AG08470 (cell line): ENCODE data around the gene MYH8.

- RRBS = no CpG with 5 or more reads among the region's 7 CpGs
These were observed 226.7 kb downstream of the NTN1 start for GRCh38 chr17:9248091-9248417.

DNA sequence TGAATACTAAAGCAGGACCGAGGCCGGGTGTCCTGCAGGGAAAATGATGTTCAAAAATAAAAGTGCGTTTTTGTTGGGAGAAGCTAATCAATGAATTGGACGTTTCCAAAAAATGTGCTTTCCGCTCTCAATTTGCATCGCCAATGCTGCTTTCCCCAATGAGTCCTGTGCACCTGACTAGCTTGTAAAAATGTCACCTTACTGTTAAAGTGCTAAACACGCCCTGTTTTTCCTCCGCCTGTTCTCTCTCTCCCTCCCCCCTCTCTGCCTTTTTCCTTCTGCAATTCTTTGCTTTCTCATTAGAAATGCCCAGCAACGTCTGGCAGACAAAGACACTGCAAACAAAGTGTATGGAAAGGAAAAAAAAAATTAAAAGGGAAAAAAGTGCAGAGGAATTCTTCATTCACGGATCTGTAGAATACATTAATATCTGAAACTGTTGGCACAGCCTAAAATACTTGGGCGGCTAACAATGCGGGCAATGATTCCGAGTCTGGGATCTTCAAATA lies 244.0 kb downstream of the STX8 start:
- RRBS = no CpG with 5 or more reads among the region's 13 CpGs

DNA sequence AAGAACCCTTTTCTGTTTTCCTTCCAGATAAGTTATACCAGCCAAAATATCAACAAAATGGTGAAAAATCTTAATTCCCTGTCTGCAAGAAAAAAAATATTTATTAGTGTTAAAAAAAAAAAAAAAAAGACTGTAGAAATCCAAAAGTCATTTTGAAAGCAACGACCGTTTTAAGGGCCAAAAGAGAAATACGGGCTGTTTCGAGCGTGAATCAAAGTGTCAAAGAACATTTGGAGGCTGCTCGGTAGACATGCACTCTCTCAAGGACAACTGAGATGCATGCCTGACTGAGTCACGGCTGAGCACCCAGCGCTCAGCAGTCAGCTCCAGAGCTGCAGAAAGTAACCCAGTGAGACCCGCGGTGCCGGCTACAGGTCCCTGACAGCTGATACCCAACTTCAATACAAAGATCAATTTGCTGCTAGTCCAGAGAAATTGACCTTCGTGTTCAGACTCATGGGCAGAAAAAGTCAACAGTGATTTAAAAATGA lies 215.0 kb downstream of the STX8 start:
- RRBS = no CpG with 5 or more reads among the region's 12 CpGs

DNA sequence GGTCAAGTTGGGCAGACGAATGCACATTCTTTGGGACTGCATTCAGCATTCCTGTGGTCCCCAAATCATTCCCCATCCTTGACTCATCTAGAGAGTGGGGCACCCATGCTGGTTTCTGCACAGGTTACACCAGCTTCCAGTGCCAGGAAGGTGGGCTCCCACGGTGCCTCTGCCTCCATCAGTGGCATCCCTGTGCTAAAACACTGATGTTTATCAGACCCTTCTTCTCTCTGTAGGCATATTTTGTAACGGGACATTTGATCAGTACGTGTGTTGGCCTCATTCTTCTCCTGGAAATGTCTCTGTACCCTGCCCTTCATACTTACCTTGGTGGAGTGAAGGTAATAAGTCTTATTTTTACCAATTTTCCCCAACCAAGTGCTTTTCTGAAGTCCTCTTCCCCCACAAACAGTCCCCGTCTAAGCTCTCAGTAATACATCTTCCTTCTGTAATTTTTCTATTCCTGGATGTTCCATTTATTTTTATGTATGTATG lies 10.5 kb downstream of the GLP2R start:
- RRBS = no CpG with 5 or more reads among the region's 5 CpGs

- RRBS = no CpG with 5 or more reads among the region's 1 CpG
These were observed 93.1 kb downstream of the GAS7 start for GRCh38 chr17:10105347-10105586.

DNA sequence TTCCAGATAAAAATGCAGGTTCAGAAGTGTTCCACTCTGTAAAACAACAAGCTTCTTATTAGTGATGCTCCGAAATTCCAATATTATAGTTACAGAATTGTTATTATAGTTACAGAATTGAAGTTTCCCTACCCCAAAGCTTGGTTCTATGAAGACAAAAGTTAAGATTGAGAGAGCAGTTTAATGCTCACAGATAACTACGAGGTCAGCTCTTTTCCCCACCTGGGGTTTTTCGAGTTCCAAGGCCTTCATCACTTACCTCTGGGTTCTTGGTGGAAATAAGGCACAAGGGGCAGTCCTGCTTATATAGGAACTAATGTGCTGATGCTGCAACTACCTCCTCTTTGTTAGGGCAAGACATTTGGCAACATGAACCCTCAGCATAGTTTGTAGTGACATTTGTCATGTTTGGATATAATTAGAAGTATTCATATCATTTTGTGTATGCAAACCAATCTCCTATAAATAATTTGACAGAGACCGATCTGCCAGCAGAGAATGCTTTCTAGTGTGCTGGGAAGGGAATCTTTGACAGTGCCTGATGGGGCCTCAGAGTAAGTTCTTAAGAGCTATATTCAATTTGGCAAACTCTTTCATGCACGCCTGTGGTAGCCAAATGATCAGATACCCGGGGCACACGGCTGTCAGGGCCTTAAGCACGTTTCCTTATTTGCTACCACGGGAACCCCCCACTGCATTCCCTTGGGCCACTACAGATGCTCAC lies at the start of gene MYH8:
MYH8 (minus strand) TSS at position 280 of the 724 bp plus-strand sequence.
- RRBS = no CpG with 5 or more reads among the region's 9 CpGs

DNA sequence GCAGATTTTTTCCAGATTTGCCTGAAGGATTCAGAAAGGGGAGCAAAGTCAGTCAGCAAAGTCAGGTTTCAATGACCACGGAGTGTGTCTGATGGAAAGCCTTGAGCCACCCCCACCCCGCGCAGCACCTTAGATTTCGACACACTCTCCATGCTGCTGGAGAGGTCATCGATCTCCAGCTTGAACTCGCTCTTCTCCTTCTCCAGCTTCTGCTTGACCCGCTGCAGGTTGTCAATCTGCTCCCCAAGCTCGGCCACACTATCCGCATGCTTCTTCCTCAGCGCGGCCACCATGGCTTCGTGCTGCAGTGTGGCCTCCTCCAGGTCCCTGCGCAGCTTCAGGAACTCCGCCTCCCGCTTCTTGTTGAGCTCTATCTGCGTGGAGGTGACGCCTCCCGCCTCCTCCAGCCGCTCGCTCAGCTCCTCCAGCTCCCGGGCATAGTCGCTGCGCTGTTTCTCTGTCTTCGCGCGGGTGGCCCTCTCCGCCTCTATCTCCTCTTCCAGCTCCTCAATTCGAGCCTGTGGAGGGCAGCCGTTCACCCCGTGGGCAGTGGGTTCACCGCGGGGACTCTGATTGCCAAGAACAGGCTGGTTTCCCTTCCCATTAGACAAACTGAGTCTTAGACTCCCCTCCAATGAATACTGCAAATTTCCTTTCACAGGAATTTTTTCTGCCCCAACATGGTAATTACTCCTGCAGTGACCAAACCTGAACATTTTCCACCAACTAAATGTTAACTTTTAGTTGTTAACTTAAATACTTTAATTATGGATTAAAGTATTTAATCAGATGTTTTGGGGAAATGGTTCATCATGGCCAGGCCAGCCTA lies 19.0 kb downstream of the MYH3 start:
- RRBS = no CpG with 5 or more reads among the region's 32 CpGs

DNA sequence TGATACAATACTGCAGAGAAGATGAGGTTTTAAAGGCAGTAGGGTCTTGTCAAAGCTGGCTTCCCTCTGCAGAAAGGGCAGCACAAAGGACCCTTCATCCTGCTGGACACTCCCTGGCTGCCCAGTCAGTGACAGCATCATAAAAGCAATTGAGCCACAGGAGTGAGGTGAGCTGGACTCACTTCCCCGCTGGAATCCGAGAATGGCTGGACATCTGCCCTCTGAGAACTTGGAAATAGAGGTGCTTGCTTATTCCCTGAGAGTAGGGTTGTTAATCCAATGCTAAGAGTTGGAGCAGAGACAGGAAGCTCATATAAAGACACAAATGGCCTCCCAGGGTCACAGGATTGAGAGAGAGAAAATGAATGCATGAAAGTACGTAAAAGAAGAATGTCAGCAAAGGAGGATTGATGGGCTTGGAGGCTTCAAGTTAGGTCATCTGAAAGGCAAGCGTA lies 3.3 kb upstream of the TMEM220 start:
- RRBS = no CpG with 5 or more reads among the region's 4 CpGs

DNA sequence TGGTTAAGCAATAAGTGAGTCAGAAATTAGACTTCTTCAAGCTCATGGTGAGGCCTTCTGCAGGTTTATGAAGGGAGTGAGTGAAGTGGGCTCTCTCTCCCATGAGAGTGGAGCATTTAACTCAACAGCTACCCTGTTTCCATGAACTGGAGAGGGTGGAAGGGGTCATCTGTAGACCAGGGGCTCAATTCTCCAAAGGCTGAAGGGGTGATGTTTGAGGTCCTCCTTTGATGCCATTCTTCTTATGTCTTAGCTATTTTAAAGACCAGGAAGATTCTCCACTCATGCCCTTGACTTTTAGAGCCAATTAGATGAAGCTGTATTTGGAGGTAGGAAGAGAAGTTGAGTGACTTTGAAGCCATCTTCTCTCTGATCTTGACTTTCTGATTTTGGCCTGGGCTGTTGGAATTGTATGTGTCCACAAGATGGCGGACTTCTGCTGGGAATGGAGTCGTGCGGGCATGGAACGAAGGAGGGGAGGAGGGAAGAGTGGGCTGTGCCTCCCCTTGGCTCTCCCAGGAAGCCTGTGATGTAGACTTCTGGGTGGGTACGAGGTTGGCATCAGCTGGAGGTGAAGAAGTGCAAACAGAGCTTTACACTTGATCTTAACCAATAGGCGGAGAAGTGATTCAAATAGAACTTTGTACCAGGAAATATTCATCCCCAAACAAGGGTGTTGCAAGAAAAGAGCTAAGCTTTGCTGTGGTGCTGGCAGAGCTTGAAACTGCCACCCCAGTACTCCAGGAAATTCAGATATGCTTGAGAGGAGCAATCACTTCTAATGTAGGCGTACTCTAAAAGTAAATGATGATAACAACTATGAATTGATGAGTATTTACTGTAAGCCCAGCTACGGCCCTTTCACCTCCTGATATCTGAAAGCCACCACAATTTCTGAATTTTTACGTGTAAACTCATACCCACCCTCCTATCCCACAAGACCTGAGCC lies 7.3 kb upstream of the TMEM220 start:
- RRBS = no CpG with 5 or more reads among the region's 9 CpGs

DNA sequence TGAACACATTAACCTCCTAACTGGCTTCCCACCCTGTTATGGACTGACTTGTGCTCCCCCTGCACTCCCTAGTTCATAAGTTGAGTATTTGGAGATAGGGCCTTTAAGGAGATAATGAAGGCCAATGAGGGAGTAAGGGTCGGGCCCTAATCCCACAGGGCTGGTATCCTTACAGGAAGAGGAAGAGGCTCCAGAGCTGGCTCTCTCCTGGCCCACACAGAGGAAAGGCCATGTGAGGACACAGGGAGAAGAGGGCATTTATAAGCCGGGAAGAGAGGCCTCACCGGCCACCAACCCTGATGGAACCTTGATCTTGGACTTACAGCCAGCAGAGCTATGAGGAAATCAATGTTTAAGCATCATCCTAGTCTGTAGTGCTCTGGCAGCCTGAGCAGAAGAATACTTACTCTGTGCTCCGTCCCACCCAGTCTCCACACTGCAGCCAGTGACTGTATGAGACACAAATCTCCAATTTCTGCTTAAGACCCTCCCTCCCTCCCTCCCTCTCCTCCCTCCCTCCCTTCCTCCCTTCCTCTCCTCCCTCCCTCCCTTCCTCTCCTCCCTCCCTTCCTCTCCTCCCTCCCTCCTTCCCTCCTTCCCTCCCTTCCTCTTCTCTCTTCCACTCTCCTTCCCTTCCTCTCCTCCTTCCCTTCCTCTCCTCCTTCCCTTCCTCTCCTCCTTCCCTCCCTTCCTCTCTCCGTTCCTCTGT lies 8.7 kb upstream of the TMEM220 start:
- RRBS = no CpG with 5 or more reads among the region's 5 CpGs

DNA sequence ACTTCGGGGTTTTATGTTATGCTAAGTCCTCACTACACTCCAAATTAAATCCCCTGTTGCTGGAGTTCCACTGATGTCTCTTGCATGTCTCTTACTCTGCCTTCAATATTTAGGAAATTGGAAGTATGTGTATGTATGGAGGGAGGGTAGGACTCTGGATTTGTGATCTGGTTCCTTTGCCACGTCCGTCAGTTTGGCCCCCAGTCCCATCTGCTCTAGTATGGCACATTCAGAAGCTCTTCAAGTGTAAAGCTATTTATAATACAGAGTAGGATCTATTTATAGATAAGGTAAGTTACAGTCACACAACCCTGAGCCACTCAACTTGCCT lies 19.1 kb downstream of the TMEM238L start:
- RRBS = no CpG with 5 or more reads among the region's 3 CpGs

GRCh38 chr17:11619198-11619723 lies 21.0 kb downstream of the DNAH9 start:
- RRBS = no CpG with 5 or more reads among the region's 4 CpGs

DNA sequence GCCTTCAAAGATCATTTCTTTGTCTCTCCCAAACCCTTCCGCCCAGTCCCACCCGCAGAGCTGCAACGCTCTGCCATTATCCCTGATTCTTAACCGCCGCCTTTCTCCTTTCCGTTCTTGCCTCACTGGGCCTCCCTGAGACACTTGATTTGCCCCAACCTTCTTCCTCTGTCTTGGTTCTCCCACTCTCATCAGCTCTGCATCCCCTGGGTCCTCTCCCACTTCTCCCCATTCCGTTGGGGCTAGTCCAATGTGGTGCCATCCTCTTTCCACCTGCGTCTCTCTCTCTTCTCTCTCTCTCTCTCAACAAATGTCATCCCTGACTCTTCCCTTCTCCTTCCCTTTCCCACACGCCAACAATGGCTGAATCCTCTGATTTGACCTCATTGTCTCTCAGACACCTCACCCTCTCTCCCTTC lies 501 bp upstream of the ZNF18 start:
- RRBS = no CpG with 5 or more reads among the region's 9 CpGs

DNA sequence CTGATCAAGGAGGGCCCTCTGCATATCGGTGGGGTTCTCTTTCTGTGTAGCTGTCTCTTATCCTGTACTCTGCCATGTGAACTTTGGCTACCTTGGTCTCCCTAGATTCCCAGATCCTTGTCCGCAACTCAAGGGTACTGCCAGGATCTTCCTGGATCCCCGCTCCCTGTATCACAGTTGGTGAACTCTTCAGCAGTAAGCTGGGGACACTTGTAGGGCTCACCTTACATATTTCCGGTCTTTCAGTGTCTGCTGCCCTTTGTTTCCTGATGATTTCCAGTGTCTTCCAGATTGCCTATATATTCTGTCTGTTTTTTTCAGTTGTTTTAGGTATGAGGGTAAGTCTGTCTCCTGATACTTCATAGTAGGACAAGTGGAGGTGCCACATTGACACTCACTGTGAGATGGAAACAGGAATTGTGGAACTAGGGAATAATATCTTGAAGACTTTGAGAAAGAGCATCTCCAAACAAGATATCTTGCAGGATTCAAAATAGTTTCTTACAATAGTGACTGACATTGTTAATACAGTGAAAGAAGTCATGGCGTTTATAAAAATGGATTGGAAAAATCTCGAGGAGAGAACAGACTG lies 54.1 kb downstream of the MAP2K4 start:
- RRBS = no CpG with 5 or more reads among the region's 6 CpGs

GRCh38 chr17:12150212-12150748 lies 129.6 kb downstream of the MAP2K4 start:
- RRBS = no CpG with 5 or more reads among the region's 7 CpGs

DNA sequence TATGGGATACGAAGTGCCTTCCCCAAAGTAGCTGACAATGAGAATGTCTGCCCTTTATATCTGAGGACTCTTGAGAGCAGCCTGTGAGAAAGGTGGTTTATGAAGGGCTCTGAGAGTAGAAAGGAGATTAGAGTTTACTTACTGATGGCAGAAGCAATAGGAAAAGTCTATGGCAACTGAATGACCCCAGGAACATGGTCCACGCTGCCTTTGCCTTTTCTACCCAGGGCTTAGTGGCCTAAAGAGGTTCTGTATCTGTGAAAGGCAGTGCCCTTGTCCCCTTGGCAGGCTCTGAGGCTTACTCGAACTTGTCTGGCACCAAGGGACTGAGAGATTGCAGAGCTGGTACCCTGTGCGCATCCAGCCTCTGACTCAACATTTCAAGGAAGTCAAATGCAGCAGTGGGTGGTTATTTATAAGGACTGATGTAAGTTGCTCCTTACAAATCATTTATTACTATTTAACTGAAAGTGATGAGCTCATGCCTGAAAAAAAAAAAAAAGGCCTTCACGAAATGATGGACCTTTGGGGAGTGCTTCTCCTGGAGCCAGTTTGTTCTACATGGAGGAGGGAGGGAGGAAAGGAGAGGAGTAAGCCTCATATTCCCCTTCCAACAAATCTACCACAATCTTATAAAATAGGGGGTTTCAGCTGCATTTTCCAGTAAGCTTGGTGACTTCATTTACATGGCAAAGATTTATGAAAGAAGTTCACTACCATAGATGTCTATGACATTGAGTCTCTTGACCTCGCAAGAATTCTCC lies 299.8 kb upstream of the MYOCD start:
- RRBS = no CpG with 5 or more reads among the region's 6 CpGs

DNA sequence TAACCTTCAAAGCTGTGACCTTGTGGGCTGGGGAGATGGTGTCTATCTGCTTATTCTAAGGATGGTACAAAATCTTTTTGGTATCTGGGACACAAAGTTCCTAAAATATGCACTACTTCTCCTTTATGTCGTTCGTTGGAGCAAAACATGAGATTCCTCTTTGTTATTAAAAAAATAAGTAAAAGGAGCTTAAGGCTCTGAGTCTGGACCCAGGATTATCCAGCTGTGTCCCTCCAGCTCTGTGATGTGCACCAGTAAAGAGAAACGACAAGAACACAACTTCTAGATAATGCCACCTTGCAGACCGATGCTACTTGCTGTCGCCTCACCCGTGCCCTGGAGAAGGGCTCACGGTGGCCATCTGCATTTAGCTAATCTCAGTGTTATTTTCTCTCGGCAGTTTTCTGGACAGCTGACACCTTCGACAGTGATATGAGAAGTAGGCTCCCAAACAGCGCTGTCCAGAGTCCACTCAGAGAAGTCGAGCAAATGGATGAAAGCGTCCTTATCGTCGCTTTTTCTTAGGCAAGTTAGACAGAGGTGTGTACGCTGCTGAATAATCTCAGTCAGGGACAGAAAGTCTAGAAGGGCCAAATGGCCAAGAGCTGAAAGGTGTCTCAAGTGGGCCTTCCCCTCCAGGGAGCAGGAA lies 42.6 kb upstream of the MYOCD start:
- RRBS = no CpG with 5 or more reads among the region's 15 CpGs

DNA sequence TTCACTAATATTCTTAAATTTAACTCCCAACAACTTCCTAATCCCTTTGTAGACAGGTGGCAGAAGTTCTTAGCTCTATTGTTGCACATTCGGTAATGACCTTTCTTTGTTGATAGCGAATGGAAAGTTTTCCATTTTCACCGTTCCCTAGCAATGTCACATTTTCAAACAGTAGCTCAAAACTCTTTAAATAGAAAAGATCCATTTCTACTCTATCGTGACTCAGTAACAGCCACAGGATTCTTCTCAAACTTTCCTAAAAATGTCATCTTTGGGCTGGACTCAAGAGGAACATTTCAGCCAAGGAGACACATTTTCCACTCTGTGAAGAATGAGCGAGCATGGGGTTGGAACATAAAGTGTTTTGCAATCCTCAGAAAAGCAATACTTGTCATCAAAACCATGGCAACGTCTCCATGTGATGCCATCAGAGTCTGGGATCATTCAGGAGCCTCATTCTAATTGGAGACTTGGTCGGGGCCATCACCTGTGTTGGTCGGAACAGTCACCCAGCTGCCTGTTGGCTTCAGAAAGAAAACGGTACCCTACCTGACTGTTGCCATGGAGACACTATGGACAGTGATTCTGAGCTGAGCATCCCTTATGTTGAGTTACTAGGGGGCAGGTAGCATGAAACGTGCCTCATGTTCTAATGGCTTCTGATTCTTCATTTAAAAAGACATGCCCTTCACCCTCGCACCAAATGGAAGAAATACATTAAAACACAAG lies 25.4 kb downstream of the MYOCD start:
- RRBS = no CpG with 5 or more reads among the region's 11 CpGs

DNA sequence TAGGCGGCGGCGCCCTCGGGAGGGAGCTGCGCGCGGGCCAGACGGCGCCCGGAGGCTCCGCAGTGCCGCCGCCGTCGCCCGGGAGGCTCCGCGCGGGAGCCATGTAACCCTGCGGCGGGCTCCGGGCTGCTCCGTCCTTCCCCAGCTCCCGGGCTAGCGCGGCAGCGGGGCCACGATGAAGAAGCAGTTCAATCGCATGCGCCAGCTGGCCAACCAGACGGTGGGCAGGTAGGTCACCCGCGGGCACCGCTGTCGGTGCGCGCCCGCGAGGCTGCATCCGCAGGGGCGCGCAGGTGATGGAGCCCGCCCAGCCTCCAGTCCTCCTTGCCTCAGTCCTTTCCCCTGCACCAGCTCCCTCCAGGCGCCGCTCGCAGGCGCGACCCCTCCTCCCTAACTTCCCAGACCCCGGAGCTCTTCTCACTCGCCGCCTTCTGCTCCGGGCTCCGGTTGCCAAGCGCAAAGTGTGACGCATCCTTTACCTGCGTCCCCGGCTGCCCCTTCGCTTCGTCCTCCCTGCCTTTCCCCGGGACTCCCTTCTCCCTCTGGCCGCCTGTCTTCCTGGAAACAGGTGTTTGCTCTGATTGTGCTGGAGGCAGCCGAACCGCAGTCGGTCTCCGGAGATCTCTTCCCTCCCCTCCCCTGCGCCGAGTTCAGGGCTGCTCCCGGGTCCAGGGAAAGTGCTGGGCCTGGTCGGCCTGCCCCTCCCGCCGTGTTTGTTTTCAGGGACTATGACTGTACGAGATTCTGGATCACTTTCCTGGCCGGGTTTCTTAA lies 553 bp downstream of the ARHGAP44 start:
- RRBS = 4% methylated on average over 17 of the region's 73 CpGs

GRCh38 chr17:12790438-12790717 lies 1.1 kb downstream of the ARHGAP44 start:
- RRBS = no CpG with 5 or more reads among the region's 8 CpGs